Endometrial microvascular endothelial cells (primary cell): Measurements from ENCODE around the genes ADRA2B and STARD7.

- RAMPAGE, long total RNA, result no peak
These were observed 154.5 kb downstream of the RPIA start for GRCh38 chr2:88846050-88846231.

DNA sequence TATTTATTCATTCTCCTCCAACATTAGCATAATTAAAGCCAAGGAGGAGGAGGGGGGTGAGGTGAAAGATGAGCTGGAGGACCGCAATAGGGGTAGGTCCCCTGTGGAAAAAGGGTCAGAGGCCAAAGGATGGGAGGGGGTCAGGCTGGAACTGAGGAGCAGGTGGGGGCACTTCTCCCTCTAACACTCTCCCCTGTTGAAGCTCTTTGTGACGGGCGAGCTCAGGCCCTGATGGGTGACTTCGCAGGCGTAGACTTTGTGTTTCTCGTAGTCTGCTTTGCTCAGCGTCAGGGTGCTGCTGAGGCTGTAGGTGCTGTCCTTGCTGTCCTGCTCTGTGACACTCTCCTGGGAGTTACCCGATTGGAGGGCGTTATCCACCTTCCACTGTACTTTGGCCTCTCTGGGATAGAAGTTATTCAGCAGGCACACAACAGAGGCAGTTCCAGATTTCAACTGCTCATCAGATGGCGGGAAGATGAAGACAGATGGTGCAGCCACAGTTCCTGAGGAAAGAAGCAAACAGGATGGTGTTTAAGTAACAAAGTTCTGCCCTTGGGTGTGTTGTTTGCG is 165.8 kb downstream of the RPIA start:
- RAMPAGE, long total RNA, result no peak

DNA sequence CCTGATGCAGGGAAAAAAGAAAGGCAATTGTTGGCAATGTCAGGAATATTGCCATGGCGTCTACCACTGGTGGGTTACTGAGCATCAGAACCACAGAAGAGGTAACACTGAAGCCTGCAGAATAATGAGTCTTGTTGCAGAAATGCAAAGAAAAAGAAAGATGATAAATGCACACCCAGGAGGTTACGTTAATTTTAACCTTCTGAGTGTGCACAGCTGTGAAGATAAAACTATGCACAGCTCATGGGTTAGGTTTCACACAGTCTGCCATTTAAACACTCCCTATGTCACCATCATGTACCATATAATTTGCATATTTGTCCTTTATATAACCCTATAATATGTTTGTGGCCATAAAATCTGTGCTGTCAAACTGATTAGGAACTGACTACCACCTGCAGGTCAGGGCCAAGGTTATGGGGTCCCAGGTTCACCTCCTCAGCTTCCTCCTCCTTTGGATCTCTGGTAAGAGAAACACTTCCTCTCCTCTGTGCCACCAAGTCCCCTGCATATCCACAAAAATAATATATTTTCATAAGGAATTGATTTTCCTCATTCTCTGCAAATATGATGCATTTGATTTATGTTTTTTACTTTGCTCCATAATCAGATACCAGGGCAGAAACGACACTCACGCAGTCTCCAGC is 205.5 kb downstream of the RPIA start:
- RAMPAGE, long total RNA, result no peak

- RAMPAGE, long total RNA, result no peak
These were observed 336.1 kb downstream of the RPIA start for GRCh38 chr2:89027611-89027947.

DNA sequence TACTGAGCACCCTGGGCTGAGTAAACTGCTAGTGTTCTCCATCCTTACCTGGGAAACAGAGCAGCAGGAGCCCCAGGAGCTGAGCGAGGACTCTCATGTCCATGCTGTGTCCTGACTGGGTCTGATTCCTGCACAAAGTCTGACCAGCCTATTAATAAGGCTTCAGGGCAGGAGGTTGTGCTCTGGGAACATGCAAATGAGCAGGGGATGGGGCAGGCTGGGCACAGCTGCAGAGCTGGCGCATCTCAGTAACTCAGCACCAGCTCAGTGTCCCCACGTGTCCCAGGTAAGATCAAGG is 408.7 kb downstream of the RPIA start:
- RAMPAGE, long total RNA, result no peak

DNA sequence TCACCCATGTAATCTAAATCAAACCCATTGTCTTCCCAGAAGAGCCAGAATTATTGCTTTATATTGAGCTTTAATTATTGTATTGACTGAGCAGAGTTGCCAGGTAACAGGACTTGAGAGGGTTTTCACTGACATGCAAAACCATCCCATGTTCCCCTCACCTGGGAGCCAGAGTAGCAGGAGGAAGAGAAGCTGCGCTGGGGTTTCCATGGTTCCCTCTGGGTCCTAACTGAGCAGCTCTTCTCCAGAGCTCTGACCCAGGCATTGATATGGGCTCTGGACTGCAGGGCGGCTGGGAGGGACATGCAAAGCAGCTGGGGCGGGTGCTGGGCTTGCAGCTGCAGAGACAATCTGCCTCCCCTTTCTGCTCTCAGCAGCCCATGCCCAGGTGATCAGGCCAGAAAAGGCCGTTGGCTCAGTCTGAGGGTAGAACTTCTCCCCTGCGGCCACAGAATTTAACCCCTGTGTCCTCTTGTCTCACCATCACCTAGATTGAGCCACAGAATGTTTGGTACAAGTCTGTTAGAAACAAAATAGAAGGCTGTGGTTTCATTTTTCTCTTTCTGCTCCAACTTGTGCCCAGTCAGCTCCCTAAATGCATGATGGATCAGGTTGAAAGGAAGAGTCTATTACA is 451.5 kb downstream of the RPIA start:
- RAMPAGE, long total RNA, result no peak

GRCh38 chr2:89319895-89320266 is 628.4 kb downstream of the RPIA start:
- RAMPAGE, long total RNA, result no peak

DNA sequence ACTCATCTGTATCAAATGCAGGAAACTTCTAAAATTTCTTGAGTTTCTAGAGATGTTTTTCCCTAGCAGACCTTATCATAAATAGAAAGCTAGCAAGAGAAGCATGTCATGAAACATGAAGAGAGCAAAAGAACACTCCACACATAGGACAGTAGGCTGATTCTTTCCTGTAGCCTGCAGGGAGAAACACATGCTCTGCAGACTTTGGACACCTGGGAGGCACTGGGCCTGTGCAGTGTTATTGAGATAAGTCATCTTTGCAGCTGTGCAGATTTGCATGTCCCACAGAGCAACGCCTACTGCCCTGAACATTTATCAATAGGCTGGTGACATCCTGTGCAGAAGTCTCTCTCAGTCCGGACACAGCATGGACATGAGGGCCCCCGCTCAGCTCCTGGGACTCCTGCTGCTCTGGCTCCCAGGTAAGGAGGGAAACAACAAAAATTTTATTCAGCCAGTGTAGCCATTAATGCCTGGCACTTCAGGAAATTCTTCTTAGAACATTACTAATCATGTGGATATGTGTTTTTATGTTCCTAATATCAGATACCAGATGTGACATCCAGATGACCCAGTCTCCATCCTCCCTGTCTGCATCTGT is 1277.1 kb downstream of the RPIA start:
- RAMPAGE, long total RNA, result no peak

DNA sequence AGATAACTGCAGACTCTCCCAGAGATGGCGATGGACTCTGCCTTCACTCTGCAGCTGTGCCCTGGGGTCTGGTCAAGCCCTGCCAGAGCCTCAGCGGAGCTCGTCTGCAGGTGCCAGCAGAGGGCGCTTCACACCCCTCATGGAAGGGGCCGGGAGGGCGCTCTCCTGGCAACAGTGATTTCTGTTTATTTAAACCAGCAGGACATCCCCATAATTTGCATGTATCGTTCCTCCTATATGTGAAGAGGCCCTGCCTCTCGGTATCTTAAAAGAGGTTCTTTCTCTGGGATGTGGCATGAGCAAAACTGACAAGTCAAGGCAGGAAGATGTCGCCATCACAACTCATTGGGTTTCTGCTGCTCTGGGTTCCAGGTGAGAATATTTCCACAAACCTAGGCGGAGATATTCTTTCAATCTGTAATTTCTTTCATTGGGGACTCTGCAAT is 1329.9 kb downstream of the RPIA start:
- RAMPAGE, long total RNA, result no peak

DNA sequence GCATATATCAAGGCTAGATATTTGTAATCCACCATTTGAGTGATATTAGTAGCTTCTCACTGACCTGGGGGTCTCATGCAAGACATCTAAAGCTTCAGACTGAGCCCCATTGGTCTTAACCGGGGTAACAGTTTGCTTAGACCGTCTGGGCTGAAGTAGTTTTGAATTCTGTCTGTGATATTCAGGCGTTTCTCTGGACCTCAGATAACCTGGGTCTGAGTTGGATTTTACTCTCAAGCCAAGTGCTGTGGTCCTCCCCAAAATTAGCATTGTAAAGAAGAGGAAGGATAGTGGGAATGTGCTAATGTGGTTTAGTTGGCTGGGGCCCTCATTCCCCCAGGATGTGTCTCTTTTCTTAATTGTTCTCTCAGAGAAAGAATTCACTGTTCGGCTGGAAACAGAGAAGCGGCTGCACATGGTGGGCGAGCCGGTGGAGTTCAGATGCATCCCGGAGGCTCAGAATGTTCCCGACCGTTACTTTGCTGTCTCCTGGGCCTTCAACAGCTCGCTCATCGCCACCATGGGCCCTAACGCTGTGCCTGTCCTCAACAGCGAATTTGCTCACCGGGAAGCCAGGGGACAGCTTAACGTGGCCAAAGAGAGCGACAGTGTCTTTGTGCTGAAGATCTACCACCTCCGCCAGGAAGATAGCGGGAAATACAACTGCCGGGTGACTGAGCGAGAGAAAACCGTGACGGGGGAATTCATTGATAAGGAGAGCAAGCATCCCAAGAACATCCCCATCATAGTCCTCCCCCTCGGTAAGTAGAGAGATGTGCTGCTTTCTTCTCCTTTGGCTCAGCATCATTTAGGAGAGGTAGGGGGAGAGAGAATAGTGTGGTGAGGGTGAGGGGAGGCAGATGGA is 2842.4 kb upstream of the AQP7B start:
- RAMPAGE, long total RNA, result no peak

- RAMPAGE, long total RNA, result no peak
These were observed 75.9 kb downstream of the TEKT4 start for GRCh38 chr2:94947222-94947510.

DNA sequence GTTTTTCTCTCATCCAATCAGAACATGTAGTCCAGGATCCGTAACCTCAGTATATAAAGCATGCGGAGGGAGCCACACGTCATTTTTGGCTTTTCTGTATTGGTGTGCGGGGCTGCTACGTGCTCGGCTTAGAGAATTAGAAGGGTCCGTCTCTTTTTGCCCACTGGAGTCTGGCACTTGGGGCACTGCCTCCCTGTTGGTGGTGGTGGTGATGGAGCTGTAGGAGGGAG is 76.2 kb downstream of the TEKT4 start:
- RAMPAGE, long total RNA, result no peak

GRCh38 chr2:95084826-95085728 is 36.5 kb downstream of the MRPS5 start:
- RAMPAGE, long total RNA, result no peak

DNA sequence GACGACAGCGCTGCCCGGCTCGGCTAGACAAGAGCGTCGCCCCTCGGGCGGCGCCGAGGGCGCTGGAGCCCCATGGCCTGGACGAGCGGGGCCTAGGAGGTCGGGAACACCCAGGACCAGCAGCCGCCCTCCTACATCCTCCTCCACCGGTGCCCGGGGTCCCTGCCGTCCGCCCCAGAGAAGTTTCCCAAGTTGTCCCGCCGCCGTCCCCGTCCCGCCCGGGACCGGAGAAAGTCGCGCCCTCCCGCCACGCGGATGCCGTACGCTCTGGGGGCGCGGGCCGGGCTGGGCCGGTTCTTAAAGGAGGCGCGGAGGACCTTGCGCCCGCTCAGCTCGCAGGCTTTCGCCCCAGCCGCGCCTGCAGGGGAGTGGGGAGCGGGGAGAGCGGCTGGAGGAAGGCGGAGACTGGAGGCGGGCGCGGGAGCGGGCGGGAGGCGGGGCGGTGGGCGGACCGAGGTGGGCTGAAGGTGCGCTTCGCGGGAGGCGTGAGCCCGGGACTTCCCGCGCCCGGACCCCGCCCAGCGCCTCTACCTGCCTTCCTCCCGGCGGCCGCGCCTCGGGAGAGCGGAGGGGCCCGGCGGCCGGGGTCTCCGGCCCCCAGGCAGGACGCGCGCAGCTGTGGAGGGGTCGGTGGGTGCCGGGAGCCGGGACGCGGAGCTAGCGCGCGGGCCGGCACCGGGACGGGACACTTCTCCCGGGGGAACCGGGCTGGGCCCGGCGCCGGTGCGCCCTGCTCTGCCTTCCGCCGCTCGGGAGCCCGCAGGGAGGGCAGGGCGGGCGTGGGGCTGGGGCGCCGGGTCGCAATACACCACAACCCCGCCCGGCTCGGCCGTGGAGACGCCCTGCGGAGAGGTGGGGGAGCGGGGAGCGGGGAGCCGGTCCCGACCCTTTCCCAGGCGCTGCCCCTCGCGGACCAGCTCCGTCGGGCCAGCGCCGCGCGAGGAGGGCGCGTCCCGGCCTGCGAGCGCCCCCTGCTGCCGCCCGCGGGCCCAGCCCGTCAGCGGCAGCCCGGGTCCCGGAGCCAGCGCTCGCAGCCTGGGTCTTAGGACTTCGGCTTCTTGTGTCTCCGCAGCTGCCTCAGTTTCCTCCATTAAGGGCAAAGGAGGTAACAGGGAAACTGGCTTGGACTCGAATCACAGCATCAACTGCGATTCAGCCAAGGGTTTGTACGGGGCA is at the start of gene ADRA2B:
TSS of gene ADRA2B (minus strand) at position 370 of the 1,176 bp plus-strand sequence.
- RAMPAGE, long total RNA, result no peak

DNA sequence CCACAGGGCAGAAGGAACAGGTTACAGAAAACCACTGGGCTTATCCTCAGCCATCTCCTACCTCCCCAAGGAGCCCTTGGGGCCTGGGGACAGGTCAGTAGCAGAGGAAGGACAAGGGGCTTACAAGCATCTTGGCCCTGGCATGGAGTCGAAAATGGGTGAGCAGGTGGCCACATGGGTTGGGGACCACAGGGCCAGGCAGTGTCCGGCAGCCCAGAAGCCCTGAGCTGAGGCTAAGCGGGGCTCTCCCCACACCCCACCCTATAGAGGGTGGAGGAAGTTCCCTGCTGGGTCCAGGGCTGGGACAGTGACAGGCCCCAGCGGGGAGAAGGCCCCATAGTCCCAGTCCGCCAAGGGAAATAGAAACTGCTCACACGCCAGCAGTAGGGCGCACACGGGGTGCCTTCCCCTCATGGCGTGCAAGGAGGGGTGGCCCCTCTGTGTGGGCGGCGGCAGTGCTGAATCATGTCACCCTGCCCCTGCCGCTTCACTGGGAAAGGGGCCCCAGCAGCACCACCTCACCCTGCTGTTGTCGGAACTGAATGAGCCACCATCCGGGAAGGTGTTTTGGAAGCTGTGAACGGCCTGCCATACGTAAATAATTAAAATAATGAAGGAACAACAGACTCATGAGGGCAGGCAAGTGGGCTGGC is 12.5 kb upstream of the DUSP2 start:
- RAMPAGE, long total RNA, result no peak

DNA sequence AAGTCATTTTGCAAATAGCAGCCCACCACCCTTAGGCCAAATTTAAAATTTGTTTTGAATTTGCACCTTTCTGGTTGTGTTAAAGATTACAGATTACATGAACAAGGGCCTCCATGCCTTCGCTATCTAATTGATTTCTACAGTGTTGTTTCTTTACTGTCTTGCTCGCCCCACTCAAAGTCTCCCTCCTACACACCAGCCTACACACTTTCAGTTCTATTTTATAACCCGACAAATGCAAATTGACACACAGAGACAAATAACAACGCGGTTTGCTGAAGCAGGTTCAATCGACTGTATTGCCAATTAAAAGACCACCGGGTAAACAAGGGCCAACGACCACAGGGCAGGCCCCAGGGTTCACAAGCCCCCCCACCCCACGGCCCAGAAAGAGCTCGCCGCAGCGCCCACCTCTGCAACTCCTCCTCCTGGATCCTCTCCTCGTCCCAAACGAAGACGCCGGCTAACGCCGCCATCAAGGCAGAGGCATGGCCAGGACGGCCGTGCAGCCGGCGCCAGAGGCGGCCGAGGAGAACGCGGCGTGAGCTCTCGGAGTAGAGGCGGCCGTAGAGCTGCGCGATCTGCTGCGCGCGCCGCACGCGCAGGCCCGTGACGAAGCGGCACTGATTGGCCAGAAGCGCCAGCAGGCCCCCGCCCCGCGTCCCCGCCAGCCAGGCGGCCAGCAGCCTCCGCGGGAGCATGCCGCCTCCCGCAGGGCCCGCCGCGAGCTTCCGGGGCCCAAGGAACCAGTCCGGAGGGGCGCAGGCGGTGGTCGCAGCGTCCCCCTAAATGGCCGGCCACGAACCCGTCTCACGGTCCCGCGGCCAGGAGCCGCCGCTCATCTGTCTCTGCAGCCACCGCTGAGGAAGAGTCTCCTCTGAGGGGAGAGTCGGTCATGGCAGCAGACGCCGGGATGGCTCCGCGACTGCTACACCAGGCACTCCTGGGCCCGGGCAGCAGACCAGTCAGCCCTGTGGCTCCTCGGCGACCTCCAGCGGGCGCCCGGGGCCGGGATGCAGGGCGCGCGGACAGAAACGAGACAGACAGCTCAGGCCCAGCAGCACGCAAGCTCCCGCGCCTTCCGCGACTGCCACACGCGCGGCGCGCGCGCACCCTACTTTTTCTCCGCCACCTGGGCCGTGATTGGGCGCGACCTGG is at the start of gene STARD7:
TSS of gene STARD7 (minus strand) at position 1,094 of the 1,158 bp plus-strand sequence.
- RAMPAGE, long total RNA, result no peak

DNA sequence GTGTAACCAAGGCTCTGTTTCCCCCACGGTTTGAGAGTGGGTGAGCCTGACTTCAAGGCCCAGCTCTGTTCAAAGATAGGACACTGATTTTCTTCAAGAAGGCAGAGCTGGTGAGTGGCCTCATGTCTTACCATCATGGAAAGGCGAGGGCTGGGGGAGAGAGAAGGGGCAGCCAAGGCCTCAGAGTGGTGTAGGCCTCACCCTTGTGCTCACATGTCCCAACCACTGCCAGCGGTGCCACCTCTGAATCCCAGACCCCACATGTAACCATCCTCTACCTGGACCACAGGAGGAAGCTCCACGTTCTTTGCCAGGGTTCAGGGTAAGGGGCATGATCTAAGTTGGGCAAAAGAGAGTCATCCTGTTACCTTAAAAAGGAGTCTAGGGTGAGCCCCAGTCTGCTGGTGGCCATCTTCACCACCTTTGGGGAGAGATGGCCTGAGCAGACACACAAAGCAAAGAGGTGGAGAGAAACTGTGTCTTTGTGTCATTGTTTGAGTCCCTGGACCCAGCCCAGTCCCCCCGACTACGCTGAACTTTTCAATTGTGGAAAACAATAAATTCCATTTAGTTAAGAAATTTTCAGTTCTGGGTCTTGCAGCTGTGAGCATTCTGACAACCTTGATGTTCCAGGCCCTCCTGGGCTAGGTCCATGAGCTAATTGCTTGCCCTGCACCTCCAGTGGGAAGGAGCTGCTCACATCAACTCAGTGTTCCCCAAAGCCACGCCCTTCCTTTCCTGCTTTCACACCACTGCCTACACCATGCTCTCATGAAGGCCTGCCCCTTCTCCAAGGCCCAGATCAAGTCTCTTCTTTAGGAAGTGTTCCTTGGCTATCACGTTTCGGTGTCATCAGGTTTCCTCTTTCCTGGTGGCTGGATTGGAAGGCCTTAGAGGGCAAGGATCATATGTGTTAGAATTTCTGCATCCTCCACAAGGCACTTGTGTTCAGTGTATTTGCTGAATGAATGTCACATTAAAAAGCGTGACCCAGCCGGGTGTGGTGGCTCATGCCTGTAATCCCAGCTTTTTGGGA is 19.0 kb downstream of the TMEM127 start:
- RAMPAGE, long total RNA, result no peak

DNA sequence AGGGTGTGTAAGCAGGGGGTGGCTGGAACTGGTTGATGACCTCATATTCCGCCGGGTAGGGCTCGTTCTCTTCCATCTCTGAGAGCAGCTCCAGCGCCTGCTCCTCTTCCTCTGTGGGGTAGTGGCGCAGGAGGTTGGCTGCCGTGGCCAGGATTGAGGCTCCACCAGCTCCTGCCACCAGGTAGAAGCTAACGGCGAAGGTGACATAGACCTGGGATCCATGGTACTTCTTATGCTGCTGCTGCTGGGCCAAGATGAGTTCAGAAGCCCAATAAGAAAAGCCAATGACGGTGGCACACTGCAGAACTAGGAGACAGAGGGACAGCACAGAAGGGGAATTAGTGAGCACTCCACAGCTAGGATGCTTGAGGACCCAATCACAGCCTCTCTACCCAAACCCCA is 12.0 kb downstream of the TMEM127 start:
- RAMPAGE, long total RNA, result no peak

DNA sequence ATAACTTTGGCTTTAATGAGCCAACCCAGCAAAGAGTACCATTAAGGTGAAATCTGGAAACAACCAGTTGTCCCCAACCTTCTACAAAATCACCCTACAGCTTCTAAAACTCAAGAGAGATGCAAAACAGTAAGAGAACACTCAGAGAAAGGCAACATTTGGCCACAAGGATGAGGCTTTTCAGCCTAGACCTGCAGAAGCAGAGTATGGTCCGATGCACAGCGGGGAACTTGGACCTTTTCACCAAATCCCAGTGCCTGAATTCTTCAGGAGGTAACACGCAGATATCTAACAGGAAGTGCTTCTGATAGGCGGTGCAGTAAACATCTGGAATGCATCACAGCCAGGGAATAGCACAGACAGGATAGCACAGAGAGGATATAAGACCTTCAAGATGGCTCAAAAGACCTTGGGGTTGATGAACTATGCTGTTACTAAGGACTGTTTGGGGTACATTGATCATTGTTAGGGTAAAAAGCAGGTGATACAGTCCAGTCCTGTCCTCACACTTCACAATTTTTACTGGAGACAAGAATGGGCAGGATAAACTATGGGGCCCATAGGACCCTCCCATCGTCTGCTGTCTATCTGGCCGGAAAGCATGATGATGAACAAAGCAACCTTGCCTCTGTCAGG is 1.7 kb downstream of the TMEM127 start:
- RAMPAGE, long total RNA, result no peak

GRCh38 chr2:96326015-96326409 is 895 bp downstream of the ITPRIPL1 start:
- RAMPAGE, long total RNA, result no peak